Bronchus (tissue), 1 donor: ENCODE measurements around a stretch of chr10.

- PRO-cap = no peak
Measured at GRCh38 chr10:58511688-58512359, 848 bp upstream of the BICC1 start.

- PRO-cap = no peak
Measured at GRCh38 chr10:59688716-59689272, 20.9 kb downstream of the SLC16A9 start.

- PRO-cap = unidirectional peak, plus-strand start at chr10:59708946
Measured at GRCh38 chr10:59708702-59709194, 902 bp downstream of the SLC16A9 start.

DNA sequence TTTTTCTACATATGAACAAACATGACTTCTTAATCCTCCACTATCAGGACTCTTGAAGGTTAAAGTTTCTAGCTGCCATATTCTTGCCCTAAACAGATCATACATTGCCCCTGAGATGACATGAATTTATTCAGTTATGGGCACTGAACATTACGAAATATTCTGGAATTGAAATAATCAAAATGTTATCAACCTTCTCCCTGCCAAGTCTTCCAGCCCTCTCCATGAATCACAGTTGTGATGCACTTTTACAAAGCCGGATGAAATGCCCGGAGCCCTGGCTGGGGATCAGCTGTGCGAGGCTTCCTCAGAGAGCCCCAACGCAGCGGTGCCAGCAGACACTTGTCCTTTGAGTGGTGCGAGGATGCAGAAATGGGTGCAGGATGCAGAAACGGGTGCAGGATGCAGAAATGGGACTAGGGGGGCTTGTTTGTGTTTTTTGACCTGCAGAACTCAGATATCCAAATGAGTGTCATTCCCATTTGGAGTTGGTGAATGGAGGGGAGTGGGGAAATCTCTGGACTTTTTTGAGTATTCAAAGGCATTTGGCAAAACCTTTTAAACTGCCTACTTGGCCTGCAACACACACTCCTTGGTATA is 2.7 kb downstream of the MRLN start:
- PRO-cap = no peak

GRCh38 chr10:59780213-59780485 is 26.9 kb upstream of the MRLN start:
- PRO-cap = unidirectional peak, minus-strand start at chr10:59780318

- PRO-cap = bidirectional peak, plus-strand start at chr10:59907145, minus-strand start at chr10:59907058
Measured at GRCh38 chr10:59907097-59907279, 632 bp upstream of the CCDC6 start.

- PRO-cap = unidirectional peak, plus-strand start at chr10:60176467
Measured at GRCh38 chr10:60176313-60176628, 213.4 kb downstream of the ANK3 start.

- PRO-cap = no peak
Measured at GRCh38 chr10:60281798-60282476, 107.7 kb downstream of the ANK3 start.

GRCh38 chr10:60357103-60357756 is 32.4 kb downstream of the ANK3 start:
- PRO-cap = no peak

DNA sequence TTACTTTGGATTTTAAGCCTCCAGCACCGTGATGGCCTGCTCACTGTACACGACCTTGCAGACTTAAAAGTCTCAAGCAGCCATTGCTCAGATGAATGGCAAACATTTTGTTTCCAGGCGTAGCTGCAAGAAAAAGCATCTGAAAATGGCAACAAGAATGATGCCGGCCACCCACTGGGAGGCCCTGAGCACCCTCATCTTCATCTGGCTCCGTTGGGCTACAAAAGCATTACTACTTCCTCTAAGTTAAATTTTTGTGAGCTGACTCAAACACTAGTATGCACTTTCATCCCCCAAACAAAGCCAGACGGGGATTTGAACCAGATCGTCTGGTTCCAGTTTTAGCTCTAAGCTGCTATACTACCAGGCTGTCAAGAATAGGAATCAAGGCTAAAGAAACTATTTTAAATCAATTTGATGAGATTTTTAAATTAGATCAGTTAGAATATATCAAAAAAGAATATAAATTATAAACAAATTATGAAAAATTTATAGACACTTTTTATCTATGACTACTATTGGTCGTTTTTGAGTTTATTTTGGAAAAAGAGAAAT is 116.6 kb upstream of the CDK1 start:
- PRO-cap = unidirectional peak, plus-strand start at position 306 of the sequence

- PRO-cap = no peak
Measured at GRCh38 chr10:60827721-60828695, 49.7 kb downstream of the CDK1 start.

DNA sequence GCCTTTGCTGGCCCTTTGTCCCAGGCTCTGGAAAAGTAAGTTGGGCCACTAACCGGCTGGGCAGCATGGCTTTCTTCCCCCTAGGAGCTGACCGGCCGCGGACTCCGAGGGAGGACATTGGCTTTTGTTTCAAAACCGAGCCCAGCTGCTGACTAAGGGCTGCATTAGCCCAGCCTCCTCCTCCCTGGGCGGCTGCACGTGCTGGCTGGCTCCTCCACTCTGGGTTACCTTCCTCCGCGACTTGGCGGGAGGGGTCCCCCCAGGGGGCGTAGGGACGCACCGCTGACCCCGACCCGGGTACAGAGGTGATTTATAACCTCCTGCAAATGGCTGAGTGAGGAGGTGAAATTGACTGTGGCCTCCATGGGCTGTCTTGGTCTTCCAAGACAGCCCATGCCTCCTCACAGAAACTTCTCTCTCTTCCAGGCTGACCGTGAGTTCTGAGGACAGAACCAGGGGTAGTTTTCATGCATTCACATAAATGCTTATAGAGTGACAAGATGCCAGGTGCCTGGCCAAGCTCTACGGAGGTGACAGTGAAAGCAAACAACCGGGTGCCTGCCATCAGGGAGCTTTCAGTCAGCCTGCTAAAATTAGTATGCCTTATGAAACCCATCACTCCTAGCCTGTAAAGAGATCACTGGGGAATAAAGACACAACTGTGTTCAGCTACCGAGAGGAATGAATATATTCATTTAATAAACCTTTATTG is 768 bp upstream of the RHOBTB1 start:
- PRO-cap = bidirectional peak, plus-strand start at position 175 of the sequence, minus-strand start at position 119 of the sequence

DNA sequence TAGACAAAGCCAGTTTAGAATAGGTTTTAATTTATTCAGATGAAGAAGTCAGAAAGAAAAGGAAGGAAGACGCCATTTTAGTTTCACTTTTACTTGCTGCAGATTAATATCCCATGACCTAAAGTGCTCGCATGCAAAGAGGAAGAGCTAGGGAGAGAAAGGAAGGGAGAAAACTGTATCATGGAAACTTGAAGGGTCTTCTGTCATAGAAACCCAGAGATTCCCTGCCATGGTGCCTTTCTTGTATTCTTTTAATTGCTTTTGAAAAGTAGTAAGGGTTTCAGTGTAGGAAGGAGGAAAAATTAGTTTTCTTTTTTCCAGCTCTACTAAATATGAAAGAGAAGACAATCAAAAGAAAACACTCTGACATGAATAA is 55.4 kb downstream of the TMEM26 start:
- PRO-cap = no peak

DNA sequence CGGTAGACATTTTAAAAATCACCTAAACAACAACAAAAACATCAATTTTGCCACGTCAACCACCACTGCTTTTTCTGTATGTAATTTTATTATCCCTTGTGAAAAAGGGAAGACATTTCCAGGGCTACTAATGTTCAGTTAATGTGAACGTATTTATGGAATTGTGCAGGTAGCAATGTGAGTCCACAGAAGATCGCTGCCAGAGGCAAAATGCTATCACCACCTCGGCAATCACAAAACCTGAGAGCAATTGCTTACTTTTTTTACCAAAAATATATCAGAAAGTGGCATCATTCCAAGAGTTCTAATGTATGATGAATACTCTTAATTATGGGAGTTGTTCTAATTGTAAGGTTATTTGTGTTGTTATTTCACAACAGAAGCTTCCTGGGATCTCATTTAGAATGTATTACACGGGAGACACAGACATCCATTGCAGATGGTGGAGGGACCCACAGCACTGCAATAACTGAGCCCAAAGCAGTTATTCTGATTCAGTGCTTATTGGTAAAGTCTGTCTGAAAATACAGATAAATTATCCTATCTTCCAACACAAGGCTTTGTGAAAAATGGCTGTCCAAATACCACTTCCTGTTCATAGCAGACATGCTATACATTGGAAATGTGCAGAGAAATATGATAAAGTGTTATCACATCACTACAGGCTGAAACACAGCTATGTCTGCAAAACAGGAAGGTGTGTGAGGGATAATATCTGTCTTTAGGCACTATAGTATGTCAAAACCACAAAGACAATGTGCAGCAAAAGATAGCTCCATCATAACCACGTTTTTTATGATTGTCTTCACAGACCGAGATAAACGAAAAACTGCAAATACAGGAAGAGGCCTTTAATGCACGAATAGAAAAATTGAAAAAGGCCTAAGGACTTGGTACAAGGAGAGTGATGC is 102.7 kb downstream of the CABCOCO1 start:
- PRO-cap = no peak

GRCh38 chr10:61902914-61903662 is 1.6 kb downstream of the ARID5B start:
- PRO-cap = bidirectional peak, plus-strand start at chr10:61903019, minus-strand start at chr10:61903031; bidirectional peak, plus-strand start at chr10:61903337, minus-strand start at chr10:61903302; bidirectional peak, plus-strand start at chr10:61903490, minus-strand start at chr10:61903397; bidirectional peak, plus-strand start at chr10:61903576, minus-strand start at chr10:61903624

DNA sequence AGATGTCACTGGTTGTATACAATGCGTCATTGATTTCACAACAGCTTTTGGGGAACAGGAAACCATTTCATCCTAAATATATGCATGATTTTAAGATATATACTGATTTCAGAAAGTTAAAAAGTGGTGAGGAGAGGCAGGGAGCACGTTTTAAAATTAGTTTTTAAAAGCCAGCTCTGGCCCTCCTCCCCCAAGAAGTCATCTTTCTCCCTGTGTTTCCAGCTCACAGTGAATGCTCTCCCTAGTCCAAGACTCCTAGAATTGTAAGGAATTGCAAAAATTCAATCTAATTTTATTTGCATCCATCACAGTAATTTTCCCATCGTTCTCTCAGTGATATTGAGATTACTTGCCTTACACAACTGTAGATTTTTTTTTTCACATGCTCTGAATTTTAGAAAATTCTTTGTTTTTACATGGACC is 64.7 kb downstream of the ARID5B start:
- PRO-cap = no peak

GRCh38 chr10:61994085-61994497 is 92.6 kb downstream of the ARID5B start:
- PRO-cap = no peak

DNA sequence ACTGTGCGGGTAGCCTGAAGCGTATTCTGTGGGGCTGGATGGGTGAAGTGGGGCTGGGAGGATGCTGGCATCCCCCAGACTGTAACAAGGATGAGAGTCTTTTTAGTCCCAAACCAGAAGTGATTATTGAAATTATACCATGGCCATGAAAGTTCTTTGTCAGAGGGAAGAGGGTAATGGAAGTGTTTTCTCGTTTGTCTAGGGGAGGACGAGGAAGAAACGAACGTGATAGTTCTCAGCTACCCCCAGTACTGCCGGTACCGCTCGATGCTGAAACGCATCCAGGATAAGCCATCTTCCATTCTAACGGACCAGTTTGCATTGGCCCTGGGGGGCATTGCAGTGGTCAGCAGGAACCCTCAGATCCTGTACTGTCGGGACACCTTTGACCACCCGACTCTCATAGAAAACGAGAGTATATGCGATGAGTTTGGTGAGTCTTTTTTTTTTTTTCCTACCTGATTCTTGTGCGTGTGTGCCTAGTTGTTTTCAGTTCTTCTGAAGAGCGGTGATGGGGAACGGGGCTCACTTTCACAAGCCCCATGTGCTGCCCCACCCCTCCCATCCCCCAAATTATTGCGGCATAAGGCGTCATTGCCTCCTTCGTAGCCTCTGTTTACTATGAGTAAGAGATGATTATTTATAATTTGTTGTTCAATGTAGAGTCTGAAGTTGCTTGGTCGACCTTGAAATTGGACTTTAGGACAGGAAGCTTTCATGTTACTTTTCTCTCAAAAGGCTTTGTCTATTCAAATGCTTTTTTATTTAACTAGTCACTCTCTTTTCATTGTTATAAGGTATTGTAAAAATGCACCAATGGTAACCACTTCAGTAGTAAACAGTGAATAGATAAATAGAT is 98.6 kb downstream of the ARID5B start:
- PRO-cap = no peak

DNA sequence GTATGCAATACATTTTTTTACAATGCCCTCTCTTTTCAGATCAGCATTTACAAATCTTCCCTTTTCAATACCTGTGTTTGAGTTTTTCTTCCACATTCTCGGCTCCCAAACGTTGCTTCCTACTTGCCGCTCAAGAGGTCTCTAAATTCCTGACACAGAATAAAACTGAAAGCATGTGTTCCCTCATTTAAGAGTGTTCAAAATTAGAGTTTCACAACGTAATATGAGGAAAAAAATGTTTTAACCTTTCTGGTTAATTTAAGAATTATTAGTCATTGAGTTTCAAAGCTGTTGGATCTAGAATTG is 100.4 kb downstream of the ARID5B start:
- PRO-cap = no peak

- PRO-cap = no peak
Measured at GRCh38 chr10:62037080-62037658, 135.7 kb downstream of the ARID5B start.